Left cardiac atrium (tissue), 1 donor: ENCODE measurements around the genes GSTO1 and SORCS1.

DNA sequence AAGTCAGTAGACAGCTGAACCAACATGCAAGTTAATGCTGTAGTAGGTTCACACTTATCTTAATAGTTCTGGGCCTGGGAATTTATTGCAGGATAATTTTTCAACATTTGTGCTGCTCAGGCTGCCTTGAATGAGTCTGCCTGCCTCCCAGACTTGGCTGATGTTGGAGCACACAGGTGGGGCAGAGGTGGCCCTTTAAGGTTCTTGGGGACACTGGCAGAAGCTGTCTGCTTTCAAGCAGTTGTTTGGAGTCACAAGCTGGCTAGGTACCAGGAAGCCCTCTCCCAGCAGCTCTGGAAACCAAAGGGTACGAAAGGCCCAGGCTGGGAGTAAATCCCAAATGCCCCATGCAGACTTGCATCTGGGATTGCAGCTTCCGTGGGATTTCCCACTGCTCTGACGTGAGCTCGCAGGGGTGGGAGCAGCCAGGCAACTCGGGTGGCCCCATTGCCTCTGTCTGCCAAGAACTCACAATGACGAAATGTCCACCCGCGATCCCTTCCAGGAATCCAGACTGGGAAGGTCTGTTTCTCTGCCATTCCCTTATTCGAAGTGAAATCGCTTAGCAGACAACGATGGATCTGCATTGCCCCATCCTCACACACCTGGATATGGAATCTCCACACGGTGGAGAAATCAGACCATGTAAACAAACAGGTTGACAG is 20.4 kb downstream of the SH3PXD2A start:
- PRO-cap, result no peak

DNA sequence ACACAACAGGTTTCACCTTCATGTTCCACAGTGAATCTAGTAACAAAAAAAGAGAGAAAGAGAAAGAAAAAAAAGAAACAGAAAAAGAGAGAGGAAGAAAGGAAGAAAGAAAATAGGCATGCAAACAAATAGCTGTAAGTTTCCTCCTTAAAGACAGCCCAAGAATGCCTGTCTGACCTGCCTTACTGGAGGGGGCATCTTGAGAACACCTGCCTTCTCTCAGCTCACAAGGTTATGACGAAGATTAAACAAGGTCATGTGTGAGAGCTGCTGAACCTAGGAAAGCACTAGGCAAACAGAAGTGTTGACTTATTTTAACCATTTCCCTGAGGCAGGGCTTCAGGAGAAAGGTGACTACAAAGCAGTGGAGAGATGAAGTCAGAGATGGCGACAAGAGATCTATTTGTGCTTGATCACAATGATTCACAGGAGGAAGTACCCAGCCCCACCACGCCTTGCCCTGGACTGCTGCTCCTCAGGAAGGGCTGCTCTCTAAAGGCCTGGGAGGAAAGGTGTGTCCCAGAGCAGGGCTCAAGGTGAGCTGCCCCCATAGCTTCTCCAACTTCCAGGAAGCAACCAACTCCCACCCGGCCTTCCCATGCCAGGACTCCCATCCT is 27.8 kb downstream of the STN1 start:
- PRO-cap, result no peak

DNA sequence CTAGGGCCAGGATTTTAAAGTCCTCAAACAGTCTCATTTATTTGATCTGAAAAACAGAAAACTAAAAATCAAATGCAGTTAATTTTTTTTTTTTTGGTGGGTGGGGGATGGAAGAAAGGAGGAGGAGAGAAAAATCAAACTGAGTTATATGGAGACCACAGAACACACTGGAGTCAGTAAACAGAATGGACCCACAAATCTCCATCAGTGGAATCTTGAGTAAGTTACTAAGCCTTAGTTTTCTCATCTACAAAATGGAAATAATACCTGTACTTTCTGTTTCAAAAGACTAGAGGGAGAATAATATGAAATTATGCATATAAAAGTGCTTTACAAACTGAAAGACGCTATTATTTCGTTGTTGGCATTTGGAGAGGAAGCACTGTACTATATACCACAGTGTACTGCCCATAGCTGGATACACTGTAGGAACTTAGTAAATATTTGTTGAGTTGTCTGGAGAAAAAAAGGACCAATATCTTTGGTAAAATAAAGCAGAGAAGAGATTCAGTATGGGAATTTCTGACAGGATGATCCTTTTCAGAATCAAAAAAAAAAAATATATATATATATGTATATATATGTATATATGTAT is 9.1 kb downstream of the STN1 start:
- PRO-cap, result no peak

DNA sequence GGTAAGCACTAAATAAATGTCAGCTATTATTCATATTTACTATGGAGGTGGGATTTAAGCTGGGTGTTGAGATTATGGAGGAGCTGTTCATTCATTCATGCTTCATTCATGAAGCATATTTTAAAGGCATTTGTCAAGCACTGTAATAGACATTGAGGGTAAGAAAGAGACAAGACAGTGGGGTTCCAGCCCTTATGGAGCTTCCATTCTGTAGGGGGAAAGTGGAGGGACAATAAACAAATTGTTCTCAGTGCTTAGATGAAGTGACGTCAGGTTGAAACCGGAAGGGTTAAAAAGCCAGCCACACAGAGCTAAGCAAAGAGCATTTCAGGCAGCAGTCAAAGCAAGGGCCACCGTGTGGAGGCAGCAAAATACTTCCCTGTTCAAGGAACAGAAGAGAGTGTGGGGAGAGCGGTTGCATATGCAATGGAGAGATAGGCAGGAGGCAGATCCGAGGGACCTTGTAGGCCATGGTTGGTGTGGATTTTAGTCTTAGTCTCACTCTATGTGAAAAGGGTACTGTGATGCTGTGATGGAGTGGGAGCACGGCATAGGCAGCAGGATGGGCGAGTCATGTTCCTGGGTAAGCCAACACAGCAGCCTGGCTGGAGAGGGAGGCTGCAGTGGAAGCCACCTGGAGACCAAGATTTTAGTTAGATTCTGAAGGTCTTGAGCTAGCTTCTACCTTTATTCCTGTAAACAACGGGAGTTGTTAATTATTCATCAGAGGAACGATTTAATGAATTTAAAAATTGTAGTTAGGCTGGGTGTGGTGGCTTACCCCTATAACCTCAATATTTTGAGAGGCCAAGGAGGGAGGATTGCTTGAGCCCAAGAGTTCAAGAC is 3.8 kb upstream of the STN1 start:
- PRO-cap, result no peak

- PRO-cap, result no peak
Measured at GRCh38 chr10:104002080-104003417, 35.6 kb downstream of the SLK start.

DNA sequence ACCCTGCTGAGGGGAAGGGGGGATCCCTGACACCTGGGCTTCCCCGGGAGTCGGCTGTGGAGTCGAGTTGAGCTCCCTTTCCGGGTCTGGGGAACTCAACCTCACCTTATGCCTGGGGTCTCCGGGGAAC is 93 bp downstream of the SFR1 start:
- PRO-cap, result no peak

DNA sequence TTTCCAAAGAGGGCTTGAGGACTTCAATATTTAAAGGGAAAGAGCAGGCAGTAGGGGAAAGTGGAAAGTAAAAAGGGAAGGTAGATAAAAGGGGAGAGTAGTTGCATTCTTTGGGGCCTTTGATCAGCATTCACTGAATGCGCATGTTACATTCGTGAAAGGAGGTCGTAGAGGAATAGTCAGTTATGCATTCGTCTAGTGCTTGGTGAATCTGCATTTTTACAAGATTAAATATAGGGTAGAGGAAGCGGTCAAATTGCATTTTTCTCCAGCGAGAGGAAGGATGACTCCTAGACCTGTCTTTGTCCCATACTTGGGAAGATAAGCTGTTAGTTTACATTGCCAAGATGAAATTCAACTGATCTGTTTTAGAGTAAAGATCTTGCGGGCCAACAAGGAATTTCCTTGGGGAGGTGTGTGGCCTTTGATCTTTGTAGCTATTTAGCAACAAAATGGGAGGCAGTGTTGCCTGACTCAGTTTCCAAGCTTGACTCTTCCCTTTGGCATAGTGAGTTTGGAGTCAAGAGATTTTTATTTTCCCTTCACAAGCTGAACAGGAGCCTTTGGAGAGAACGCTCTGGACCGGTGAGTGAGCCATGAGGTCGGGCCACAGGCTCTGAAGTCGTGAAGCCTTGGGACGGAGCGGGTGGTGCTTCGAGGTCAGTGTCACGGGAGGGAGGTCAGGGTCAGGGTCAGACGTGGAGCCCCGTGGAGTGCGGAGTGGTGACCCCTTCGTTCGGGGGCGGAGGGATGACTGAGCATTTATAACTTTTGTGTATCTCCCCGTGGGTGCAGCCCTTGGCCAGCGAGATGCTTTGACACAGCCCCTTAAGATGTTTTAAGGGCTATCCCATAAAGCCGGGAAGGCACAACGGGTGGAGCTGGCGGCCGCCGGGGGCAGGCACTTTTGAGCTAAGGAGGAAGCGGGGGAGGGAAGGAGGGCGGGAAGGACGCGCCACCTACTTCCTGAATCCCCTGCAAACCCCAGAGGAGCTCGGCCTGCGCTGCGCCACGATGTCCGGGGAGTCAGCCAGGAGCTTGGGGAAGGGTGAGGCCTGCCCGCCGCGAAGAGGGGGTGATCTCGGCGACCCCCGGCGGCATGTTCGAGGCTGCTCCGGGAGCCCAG is at the start of gene GSTO1:
GSTO1 (plus strand) TSS at position 978 of the 1,126 bp plus-strand sequence.
- PRO-cap, result bidirectional peak, plus-strand start at position 987 of the sequence, minus-strand start at position 909 of the sequence

GRCh38 chr10:104298068-104298800 is 29.2 kb downstream of the GSTO2 start:
- PRO-cap, result no peak

GRCh38 chr10:104309749-104311041 is 28.1 kb downstream of the ITPRIP start:
- PRO-cap, result no peak

DNA sequence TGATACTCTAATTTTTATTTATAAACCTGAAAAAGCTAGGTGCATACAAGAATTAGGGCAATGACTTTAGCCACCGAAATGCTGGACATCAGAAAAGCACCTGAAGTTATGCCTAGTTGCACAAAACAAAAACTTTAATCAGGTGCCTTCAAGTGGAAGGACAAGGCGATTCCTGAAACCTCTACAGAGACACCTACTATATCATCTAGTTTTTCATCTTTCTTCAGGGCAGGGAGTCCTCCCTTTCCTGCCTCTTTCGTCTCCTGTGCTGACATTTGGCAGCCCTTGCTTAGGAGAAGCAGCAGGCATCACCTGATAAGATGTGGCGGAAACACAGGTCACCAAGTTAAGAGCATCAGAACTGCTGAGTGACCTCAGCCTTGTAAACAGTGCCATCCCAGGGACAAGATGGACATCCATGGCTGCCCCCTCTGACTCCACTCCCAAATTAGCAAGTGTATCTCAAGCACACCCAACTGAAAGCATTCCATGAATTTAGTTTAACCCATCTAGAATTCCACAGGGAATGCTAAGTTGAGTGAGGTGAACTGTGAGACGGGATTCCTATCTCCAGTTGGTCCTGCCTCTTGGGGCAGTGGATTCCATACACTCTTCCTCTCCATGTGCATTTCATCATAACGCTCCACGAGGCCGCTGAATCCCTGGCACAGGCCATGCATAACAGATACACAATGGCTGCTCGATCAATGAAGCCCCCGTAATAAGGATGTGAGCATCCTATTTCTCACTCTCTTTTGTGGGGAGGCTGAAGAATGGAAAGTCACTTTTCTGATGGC is 5.8 kb downstream of the ITPRIP start:
- PRO-cap, result unidirectional peak, minus-strand start at position 267 of the sequence

DNA sequence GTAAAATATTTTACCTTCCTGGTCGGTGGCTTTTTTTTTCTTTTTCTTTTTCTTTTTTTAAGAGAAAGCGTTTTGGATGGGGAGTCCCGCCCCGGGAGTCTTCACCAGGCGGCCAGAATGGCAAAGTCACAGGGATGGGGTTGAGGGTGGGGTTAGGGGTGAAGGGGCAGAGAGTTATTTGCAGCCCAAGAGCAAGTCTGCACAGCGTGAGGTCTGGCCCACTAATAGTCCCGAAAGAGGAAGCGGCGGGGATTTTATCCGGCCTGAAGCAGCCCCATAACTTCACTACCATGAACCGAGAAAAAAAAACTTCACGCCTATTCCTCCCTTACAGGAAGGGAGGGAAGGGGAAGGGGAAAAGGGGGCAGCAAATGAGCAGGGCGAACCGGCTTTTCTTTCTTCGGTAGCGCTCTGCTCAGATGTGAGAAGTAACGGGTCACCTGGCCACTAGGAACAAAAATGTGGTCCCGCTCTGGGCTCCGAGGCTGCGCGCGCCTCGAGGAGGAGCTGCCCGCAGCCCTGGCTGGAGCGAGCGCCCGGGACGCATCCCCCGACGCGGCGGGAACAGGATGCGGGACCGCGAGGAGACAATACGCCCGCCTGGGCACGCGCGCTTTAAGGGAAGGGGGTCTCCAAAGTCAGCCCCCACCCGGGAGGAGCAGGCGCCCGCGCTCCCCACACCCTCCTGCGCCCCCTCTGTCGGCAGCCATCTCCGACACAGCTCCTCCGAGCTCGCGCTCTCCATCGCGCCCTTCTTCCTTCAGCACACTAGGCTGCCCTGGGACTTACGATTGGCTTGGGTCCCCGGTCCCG is 602 bp downstream of the ITPRIP start:
- PRO-cap, result bidirectional peak, plus-strand start at position 412 of the sequence, minus-strand start at position 229 of the sequence

DNA sequence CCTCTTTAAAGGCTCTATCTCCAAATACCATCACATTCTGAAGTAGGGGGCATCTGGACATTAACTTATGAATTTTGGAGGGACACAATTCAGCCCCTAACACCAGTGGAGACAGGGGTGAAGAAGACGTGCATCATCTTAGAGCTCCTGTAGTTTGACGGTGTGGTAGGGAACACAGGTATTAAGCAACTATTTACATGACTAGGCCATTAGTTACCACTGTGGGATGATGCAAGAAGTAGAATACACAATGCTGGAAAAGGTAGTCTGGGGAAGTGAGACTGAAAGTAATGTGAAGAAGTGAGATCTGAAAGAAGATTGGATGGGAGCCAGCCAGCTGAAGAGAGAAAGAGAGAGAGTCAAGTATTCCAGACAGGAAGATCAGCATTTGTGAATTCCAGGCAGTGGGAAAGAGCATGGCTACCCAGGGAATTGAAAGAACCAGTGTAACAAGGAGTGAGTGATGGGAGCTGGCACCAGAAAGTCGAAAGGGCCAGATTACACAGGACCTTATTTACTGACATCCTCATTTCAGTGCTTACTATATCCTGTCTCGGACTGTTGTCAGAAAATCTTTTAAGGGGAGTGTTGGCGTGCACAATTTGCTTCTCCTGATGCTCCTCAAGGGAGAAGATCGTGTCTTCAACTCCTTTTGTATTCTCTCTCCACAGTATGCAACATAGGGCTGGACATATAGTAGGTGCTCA is 4.0 kb upstream of the CFAP58 start:
- PRO-cap, result no peak

GRCh38 chr10:105473141-105473622 is 832.1 kb downstream of the SORCS3 start:
- PRO-cap, result no peak

GRCh38 chr10:107163937-107165143 is at the start of gene SORCS1:
Gene SORCS1, minus strand, starts transcription at chr10:107164706.
- PRO-cap, result bidirectional peak, plus-strand start at chr10:107164800, minus-strand start at chr10:107164706

DNA sequence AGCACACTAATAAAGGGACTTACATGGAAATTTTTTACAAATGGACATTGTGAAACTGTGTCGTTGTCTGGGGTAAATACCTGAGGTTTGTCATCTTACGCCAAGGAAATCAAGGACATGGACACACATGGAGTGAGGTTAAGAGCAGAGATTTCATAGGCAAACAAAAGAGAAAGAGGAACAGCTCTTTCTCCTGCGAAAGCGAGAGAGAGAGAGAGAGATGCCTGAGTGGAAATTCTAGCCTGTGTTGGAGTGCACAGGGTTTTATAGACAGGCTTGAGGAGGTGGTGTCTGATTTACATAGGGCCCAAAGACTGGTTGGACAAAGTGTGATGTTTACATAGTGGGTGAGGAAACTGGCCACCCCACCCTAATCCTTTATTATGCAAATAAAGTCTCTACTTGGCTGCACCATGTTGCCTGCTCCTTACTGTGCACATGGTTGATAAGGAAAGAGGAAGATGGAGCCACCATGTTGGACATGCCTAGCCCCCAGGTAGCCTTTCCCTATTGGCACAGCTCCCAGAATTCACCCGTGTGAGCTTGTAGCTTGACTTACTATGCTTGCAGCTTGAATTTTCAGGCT is 967.8 kb upstream of the SORCS1 start:
- PRO-cap, result no peak

DNA sequence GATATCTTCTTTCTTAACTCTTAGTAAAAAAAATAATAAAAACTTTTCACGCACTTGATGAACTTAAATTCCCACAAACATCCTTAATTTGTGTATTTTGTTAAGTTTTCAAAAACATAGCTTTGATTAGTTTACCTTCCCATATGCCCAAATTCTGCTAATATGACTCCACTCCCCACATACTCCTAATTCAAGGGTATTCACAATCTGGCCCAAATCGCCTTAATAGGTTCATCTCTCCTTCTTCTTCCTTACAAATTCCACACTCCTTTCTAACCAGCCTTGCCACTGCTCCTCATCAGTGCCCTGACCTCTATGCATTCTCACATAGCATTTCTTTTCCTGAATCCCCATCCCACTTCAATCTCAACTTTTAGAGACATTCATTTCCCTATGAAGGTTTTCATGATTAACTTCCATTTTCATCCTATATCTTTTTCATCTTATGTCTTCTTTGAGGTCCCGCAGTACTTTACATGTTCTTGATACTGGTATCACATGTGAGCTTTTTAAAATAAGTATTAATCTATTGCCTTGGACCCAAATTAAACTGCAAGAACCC is 779.0 kb downstream of the XPNPEP1 start:
- PRO-cap, result no peak

DNA sequence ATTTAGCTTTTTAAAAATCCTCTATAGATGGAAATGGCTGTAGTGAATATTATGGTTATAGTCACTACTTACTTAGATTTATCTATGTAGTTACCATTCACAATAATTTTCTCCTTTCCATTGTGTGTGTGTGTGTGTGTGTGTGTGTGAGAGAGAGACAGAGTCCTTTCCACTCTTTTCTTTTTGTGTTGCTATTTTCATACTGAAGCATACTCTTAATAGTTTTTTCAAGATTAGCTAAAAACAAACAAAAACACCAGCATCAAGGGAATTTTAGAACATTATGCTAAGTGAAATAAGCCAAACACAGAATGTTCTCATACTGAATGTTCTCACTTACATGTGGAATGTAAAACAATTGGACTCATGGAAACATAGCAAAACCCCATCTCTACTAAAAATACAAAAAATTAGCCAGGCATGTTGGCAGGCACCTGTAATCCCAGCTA is 193.5 kb downstream of the XPNPEP1 start:
- PRO-cap, result no peak

GRCh38 chr10:109895410-109896109 is 27.8 kb downstream of the XPNPEP1 start:
- PRO-cap, result no peak

DNA sequence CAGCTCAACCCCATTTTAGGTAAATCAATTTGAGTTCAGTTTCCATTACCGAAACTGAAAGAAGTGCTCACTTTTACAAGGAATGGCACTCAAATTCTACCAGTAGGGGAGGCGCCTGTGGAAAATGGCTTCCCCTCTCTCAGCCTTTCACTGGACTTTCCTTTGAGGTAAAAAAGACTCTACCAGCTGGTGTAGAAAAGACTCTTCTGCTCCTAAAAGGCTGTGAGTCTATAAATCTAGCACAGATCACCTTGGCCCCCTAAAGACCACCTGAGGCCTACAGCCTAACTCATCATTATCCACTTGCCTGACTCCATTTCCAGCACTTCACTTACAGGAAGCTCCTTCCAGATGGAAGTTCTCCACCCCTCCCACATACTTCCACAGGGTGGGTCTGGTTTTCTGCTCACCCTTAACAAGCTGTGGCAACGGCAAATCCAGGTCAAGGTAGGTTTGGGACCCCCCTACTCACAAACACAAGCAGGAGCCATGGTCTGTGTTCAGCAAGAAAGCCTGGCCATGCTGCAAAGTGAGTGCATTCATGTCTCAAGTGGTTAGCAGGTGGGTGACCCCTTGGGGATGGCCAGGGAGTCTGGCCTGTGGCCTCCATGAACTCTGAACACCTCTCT is 1.1 kb downstream of the XPNPEP1 start:
- PRO-cap, result no peak

DNA sequence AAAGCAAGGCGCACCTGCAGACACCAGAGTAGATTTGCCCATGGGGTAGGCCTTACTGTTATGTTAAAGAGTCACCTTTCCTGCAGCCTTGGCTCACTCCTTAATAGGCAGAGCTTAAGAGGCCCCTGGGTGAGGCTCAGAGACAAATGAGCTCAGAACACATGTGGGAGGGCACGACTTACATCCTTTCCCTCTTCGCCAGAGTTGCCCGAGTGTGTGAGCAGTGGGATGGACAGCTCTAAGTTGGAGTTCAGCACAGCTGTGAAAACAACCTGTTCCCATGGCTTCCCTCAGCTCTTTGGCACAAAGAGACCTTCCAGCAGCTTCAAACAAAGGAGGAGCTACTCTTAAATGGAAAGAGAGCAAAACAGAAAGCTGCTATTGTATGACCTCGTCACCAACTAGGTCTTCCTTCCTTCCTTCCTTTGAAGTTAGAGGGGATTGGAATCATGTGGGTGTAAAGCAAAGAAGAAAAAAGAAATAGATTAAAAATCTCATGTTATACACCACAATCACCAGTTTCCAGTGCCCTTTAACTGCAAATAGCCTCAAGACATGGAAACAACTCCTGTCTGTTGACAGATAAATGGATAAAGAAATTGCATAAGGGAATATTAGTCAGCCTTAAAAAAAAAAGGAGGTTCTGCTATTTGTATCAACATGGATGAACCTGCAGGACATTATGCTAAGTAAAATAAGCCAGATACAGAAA is 11.9 kb upstream of the XPNPEP1 start:
- PRO-cap, result no peak